ENCODE measurements around the genes AMY2B, NBPF4, CFAP276, MYBPHL and SYPL2.

DNA sequence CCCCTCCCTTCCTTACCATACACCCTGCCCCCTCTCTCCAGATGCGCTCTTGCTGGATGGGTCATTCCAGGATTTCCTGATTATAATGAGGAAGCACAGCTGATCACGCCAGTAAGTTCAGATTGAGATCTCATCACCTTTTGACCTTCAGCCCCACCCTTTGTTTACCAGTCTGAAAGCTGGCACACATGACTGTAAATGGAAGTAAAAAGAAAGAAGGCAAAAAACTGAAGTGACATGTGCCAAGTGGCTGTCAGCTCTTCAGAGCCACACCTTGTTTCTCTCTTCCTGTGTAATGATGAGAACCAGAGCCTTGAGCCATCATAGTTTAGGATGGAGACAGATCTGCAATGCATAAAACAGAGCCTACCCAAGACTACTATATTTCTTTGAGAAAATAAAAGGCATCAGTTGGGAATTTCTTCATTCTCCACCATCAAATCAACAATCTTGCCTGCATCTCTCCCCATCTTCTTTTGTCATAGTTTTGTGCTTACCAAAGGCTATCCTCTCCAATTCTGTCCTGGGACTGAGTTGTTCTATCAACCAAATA, 28.0 kb downstream of the S1PR1 start:
- PRO-cap = no peak

- PRO-cap = no peak
These were observed 72.0 kb downstream of the S1PR1 start for GRCh38 chr1:101308782-101309299.

- PRO-cap = no peak
These were observed at the start of gene AMY2B for GRCh38 chr1:103571508-103571848. TSS of gene AMY2B (plus strand) at chr1:103571589.

GRCh38 chr1:104932397-104933340, 1183.0 kb downstream of the AMY1C start:
- PRO-cap = no peak

- PRO-cap = no peak
These were observed 229.1 kb downstream of the NTNG1 start for GRCh38 chr1:107369957-107370400.

DNA sequence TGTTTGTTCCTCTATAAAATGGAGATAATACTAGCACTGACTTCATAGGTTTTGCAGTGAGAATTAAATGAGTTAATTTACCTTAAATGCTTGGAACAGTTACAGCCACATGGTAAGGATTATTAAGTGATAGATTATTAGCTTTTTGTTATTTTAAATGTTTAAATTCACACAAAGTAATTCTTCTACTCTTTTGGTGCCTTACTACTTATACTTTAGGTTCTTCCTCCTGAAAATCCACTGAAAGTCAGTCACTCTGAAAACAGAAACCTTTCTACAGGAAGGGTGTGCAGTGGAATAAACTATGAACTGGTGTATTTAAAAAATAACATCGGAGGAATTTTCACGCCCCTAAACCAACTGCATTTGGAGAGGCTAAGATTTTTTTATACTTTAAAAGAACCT, 279.7 kb downstream of the VAV3 start:
- PRO-cap = no peak

- PRO-cap = no peak
These were observed 160.8 kb downstream of the VAV3 start for GRCh38 chr1:107804104-107804558.

DNA sequence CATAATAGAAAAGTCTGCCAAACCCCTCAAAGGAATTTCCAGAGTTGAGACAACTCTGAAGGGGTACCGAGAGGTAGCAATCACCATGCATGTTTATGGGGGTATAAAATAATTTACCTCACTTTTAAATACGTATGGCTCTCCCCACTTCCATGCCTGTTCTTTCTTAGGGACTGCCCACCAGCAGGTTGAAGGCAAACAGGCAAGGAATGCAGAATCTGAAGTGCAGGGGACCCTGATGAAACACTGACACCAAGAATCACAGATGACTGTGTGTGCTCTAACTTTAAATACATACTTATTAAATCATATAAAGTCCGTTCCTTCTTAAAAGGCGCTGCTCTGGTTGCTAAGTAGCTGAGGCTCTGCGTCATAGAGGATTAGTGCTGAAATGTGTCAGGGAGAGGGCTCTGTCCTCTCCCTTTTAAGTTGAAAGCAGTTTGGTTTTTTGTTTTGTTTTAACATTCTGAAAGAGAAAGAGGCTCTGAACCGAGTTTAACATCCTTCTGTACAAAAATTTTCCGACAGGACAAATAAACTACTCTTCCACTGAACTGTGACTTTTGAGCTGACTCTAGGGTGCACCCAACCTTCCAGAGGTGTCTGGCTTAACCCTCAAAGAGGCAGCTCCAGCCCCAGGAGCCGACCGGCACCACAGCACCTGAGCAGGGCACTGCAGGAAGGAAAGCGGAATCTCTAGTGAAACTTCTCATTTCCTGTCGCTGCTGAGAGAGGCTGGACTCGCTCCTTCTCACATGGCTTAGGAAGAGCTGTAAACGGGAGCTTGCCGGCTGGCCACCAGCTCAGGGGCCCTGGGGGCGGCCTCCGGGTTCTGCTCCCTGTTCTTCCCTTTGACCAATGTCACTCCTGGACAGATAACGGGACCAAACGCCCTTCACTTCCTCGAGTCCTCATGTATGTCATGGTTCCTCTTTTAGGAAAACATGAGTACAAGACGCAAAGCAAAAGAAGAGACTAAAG, 1.4 kb downstream of the VAV3 start:
- PRO-cap = no peak

DNA sequence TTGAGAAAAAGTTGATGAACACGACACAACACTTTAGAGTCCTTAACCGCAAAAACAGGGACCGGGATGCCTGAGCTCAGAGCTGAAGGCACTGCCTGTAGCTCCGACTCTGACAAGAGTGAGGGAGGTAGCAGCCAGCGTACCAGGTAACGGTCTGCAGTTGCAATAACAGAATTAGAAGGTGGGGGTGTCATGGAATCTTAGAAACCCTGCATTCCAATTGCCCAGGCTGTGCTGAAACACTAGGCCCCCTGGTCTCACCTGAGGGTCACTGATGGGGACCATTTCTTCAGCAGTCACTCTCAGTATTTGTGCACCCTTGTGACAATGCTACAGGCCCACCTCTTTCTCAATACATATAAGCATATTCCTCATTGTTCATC, at the start of gene NBPF4:
TSS of gene NBPF4 (minus strand) at position 176 of the 383 bp plus-strand sequence.
- PRO-cap = no peak

- PRO-cap = unidirectional peak, plus-strand start at chr1:108699644
These were observed 7.3 kb downstream of the PRPF38B start for GRCh38 chr1:108699107-108700042.

DNA sequence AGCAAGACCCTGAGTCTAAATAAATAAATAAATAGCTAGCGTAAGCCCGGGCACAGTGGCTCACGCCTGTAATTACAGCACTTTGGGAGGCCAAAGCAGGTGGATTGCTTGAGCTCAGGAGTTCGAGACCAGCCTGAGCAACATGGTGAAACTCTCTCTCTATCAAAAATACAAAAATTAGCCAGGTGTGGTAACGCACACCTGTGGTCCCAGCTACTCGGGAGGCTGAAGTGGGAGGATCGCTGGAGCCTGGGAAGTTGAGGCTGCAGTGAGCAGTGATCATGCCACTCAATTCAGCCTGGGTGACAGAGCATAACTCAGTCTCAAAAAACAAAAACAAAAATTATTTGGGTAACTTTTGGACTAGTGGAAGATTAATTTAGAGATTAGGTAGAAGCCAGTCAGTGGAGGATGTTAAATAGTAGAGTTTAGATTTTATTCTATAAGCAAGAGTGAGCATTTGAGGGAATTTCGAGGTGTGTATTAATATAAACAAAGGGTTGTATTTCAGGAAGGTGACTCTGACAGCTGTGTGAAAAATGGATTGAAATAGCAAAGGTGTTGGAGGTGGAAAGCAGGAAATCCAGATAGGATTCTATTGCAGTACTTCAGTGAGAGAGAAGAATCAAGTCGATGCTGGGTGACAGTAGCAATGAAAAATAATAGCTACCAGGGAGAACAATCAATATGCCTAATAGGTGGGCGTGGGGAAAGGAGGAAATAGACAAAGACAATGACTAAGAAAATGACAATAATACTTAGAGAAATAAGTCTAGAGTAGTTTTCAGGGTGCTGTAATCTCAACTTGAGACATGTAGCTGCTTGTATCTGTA, 2.2 kb downstream of the STXBP3 start:
- PRO-cap = no peak

GRCh38 chr1:108962017-108962440, 1.3 kb downstream of the CLCC1 start:
- PRO-cap = no peak

DNA sequence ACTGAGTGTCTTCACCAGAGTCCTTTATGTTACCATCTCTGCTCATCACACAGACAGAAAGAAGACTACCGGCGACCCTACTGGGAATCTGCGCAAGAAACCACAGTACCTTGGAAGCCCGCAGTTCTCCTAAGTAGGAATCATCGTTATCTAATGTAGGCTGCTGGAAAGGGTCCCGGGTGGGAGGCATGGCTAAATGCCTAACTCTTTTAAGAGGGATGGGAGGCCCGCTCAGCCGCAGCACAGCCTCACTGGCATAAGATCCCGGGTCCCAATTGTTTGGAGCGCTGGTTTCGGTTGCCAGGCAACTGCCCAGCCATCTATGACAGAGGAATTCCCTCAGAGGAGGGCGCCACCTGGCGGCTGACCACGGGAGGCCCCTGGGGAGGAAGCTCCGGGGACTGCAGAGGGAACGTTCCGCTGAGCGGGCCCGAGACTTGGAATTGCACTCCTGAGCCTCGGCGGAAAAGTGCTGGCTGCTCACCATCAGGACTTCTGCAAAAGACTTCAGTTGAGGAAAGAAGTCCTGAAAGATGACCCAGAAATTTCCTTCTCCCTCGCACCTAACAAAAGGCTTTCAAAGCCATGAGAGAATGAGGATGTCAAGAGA, at the start of gene CFAP276:
TSS of gene CFAP276 (minus strand) at position 258 of the 610 bp plus-strand sequence.
- PRO-cap = no peak

DNA sequence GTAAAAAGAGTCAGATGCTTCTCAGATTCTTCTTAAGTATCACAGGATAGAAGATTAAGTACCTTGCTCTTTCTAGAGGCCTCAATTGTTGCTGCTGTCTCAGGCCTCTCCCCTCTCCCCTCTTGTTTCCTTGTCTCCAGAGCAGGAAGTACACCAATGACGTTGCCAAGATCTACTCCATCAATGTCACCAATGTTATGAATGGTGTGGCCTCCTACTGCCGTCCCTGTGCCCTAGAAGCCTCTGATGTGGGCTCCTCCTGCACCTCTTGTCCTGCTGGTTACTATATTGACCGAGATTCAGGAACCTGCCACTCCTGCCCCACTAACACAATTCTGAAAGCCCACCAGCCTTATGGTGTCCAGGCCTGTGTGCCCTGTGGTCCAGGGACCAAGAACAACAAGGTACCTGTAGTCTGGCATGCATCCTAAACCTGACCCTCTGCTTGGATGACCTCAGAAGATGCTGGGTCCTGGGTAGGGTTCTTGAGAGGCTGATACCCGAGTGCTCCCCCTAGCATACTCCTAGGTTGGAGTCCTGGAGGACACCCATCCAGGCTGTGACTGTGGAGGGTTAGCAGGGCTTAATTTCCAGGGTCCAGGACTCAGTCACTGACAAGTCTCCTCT, 21.1 kb upstream of the SARS1 start:
- PRO-cap = no peak

DNA sequence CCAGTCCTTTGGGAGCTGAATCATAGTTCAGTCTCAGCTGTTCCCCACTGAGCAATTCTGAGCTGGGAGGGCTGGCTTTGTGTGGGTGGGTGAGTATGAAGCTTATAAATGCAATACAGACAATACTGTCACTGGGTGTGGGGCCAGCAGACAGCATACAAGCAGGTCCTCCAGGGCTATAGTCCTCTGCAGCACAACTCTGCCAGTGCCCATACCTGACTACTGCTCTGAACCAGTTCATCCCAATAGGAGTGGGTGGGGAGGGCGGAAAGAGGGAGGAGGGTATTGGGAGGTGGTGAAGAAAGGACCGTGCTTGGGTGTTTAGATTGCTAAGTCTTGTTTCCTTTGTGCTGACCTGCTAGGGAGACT, 12.4 kb upstream of the SARS1 start:
- PRO-cap = unidirectional peak, plus-strand start at position 137 of the sequence

GRCh38 chr1:109246141-109246684, 3.1 kb upstream of the CELSR2 start:
- PRO-cap = no peak

GRCh38 chr1:109306905-109308105, at the start of gene MYBPHL:
TSS of gene MYBPHL (minus strand) at chr1:109307011.
- PRO-cap = no peak

DNA sequence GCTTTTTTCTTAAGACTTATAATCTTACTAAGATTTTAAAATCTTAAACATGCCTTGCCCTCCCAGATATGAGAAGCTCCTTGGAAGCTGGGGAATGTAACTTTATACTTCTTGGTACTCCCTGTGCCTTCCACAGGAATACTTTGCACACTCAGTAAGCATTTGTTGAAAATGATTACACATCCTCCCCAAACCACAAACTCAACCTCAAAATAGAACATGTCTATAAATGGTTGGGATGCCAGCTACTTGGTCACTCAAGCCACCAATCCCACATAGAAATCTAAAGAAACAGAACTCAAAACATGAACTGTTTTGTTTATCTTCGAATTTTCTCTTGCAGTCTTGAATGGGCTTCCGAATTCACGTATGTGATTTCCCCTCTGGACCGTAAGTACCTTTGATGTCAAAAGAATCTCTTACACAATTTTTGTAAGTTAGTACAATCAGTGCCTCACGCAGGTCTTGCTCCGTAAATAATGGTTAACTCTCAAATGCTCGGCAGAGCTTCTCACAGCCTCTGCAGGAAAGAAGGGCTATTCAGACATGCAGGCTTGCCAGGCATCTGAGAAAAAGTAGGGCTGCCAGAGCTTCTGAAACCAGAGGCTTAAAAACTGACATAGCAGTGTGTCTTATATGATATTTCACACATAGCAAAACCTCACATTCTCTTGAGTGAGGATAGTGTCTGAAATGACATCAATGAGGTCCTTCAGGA, 26.9 kb downstream of the SORT1 start:
- PRO-cap = no peak

- PRO-cap = no peak
These were observed 2.1 kb downstream of the SORT1 start for GRCh38 chr1:109395628-109395995.

DNA sequence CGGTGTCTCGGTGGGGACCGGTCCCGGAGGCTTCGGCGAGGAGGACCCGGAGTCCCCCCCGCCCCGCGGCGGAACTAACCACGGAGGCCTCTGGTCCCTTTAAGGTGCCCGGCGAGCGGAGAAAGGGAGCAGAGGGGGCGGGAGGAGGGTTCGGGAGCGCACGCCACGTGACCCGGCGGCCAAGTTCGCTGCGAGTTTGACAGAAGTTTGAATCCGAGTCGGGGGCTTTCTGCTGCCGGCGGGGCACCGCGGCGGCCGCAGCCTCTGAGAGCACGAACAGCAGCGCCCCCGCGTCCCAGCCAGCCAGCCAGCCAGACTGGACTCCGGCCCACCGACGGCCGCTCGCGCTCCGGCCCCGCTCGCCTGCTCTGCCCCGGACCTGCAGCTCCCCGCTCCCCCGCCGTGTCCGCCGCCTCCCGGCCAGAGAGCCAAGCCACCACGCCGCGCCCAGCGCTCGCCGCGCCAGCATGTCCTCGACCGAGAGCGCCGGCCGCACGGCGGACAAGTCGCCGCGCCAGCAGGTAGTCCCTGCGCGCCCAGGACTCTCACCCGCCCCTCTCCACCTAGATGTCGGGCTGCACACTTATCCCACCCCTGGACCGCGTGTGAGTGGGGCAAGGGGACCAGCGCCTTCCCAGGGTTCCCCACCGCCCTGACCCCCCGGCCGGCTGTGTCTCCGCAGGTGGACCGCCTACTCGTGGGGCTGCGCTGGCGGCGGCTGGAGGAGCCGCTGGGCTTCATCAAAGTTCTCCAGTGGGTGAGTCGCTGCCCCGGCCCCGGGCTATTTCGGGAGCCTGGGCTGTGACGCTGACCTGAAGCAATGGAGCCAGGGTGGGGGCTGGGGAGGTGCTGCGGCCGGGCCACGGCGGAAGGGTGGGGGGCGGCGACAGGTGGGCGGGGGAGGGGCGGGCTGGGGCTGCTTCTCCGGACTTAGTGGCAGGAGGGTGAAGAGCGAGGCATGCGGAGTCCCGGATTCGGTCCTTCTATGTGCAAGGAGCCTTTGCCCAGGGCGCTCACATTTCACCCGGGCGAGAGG, at the start of gene SYPL2:
TSS of gene SYPL2 (plus strand) at position 170 of the 1,036 bp plus-strand sequence.
- PRO-cap = no peak

Measured in ReNcell CX (cell line).